Measurements from ENCODE around the gene TMCO2.

GRCh38 chr1:39955765-39956560 is 1.0 kb downstream of the MFSD2A start:
- PRO-cap, 2 experiments: no peak in any of the 2 experiments

DNA sequence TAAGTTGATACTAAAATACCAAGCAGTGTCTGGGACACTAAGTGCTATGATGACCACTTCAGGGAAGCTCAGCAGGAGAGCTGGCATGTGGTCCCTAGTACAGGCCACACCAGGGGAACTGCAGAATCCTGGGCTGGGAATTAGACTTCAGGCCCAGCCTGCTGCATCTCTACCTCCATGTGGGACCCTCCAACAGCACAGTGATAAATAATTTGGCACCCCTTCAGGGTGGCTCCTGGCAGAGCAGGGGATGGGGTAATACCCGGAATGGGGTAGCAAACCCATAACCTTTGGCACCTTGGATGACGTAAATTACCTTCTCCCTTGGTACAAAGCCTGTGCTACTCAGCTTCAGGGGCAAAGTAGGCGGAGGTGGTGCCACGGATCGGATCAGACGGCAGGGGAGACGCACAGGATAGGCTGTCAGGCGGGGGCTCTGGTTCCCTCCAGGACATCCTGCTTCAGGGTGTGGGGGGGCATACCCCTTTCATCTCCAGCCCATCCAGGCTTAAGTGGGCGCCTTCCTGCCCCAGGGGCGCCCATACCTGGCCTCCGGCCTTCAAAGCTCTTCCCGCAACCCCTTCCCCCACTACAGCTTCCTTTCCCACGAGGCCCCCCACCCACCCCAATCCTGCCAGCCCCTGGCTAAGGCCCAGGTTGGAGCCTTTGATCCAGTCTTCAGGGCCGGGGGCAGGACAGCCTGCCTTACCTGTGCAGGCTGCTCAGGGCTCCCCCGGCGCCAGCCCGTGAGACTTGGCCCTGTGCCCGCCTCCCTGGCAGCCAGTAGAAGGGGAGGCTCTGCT is 5.0 kb downstream of the MFSD2A start:
- PRO-cap, 2 experiments: no peak in any of the 2 experiments

- PRO-cap, 2 experiments: no peak in any of the 2 experiments
These were observed 27.0 kb downstream of the MFSD2A start for GRCh38 chr1:39981887-39982345.

- PRO-cap, 2 experiments: no peak in any of the 2 experiments
These were observed 19.4 kb downstream of the CAP1 start for GRCh38 chr1:40059907-40060405.

DNA sequence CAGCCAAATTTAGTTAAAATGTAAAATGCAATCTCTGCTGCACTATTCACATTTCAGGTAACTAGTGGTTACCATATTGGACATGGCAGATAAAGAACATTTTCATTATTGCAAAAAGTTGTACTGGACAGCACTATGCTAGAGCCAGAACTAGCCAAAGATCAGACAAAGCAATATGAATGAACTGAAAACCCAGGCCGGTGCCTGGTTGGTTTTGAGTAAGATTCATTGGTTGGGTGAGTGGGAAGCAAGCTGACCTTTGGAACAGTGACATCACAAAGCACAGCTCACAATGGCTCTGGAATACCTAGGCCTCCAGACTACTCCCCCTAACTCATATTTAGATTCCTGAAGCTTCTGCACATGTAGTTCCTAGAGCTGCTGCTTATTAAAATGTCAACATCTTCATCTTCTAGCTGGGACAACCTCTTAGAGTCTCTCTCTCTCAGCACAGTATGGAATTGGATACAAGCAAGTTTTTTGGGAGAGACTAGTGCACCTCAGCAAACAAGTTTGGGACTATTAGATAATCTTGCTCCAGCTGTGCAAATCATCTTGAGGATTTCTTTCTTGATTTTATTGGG is at the start of gene TMCO2:
Gene TMCO2 (plus strand): TSS at position 337 of the 584 bp plus-strand sequence.
- PRO-cap, 2 experiments: no peak in any of the 2 experiments

- PRO-cap, 2 experiments: no peak in any of the 2 experiments
These were observed 4.7 kb downstream of the COL9A2 start for GRCh38 chr1:40312332-40312863.

DNA sequence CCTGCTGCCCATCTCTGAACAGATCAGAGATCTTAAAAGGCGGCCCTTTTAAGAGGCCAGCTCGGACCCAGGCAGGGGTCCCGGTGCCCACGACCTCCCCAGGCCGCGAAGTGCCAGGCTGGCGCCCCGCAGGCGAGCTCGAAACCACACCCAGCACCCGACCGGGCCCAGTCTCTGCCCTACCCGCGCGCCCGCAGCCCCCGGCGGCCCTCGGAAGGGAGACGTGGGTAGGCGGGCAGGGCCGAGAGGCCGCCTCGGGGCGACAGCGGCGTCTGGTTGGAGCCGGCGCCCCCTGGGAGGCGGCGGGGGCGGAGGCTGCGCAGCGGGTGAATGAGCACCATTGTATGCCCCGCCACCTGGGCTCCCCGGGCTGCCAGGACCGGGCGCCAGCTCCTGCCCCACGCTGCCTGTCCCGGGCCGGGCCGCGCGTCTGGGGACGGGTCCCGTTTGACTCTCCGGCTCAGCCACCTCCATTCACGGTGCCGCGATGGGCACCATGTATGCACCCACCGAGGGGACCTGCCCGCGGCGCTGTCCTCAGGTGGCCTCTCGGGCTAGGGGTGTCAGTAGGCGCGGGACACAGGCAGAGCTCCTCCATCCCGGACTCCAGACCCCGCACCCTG is 507 bp downstream of the COL9A2 start:
- PRO-cap, 2 experiments: no peak in any of the 2 experiments

GRCh38 chr1:40338709-40339092 is 21.6 kb upstream of the COL9A2 start:
- PRO-cap, 2 experiments: no peak in any of the 2 experiments

DNA sequence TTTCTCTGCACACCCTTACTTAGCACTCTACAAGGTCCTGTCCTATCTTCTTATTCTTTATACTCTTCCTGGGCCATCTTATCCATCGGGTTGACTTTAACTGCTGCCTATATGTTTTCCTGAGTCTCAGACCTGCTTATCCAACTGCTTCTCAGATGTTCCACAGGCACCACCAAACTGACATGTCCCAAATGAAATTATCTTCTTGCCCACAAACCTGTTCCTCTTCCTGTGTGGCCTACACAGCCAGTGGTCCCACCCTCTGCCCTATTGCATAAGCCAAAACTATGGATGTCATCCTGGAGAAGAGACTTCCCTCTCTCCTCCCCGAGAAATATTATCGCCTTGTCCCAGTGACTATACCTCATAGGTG is 22.8 kb upstream of the COL9A2 start:
- PRO-cap, 2 experiments: no peak in any of the 2 experiments

DNA sequence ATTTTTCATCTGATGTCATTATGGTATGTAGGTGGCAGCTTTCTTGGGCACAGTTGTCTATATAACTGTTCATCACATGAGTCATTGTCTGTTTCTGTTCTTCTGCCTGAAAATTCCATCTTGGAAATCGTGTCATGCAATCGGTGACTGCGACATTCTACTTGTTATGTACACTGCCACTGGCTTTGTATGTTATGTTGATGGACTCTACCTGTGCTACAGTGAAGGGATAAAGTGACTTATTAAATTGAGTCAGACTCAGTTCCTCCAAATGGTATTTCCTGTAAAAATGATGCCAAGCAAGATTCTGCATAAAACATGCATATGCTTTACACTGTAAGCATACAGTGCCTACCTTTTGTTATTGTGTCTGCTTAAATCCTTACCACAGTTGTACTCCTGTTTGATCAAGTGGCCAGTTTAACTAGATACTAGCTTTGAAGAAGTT is 8.6 kb downstream of the SMAP2 start:
- PRO-cap, 2 experiments: no peak in any of the 2 experiments

- PRO-cap, 2 experiments: peak in 1 of 2 experiments; most common plus-strand start chr1:40388738 (in 1)
These were observed 14.7 kb downstream of the SMAP2 start for GRCh38 chr1:40387972-40388948.

- PRO-cap, 2 experiments: peak in 1 of 2 experiments; most common minus-strand start chr1:40394959 (in 1)
These were observed 21.1 kb downstream of the SMAP2 start for GRCh38 chr1:40394472-40395184.

DNA sequence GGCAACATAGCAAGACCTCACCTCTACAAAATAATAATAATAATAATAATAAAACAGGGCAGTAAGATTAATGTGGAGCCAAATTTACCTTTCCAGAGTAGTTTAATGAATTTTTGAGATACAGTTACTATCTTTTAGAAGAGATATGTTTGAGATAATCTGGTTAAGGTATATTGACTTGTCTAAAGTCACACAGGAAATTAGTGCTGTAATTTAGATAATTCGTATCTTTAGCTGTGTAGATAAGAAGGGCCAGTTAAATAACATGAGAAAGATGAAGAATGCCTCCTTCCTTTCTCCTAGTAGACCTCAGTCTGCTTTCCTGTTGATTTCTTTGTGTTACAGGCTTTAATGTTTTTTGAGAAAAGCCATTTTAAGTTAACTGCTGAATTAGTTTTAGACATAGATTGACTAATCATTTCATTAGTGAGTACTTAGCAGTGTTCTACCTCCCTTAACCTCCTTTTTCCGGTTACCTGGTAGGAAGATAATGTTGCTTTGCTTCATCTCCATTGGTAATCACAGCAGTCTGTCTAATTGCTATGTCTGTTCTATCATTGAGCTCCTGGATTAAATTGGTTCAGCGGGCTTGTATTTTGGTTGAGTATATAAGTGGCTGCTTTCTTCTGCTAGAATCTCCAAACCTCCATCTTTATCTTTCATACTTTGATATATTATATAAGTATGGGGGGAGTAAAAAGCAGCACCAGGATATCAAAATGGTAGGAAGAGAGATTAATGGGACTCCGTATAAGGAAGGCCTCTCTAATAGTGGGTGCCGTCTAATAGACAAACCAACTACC is 22.2 kb downstream of the SMAP2 start:
- PRO-cap, 2 experiments: no peak in any of the 2 experiments

DNA sequence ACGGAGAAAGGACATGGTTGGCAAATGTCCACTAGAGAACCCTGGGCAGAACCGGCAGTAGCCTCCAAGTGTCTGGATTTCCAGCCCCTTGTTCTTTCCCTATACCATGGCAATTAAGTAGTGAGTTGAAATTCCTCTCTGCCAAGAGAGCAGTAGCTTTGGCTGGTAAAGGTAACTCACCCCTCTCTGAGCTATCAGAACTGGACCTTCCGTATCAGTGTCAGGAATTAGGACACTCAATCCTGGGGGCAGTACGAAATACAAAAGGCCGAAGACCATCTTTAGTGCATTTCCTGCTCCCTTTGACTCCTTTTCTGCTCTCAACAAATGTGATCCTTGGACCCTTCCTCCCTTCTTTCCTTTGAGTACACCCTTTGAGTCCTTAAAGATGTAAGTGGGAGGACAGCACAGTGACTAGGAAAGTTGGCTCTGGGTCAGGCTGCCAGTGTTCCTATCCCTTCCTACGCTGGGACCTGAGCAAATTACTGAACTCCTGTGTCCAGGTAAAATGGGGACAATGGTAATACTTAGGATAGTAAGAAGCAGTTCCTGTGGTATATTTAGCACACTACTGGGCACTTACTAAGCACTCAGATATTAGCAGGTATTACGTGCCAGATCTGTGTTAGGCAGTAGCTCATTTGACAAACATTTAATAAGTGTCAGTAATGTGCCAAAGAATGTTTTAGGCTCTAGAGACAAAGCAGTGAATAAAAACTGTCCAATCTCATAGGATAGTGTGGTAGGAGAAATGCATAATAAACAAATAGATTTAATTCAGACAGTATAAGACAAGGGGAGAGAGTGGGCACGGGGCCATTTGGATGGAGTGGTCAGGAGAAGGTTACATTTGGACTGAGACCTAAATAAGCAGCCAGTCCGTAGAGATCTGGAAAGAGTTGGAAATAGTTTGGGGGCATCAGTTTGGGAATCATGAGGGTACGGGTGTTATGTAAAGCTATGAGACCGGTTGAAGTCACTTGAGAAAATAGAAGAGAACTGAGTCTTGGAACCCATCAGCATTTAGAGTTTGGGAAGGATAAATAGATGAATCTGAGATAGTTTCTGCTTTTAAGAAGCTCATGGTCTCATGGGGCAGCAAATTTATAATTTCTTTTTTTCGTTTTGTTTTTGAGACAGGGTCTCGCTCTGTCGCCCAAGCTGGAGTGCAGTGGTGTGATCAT is 26.3 kb upstream of the ZFP69B start:
- PRO-cap, 2 experiments: no peak in any of the 2 experiments

- PRO-cap, 2 experiments: no peak in any of the 2 experiments
These were observed 489 bp downstream of the ZFP69 start for GRCh38 chr1:40477532-40478026.

- PRO-cap, 2 experiments: no peak in any of the 2 experiments
These were observed 903 bp upstream of the NFYC start for GRCh38 chr1:40690593-40691008.

DNA sequence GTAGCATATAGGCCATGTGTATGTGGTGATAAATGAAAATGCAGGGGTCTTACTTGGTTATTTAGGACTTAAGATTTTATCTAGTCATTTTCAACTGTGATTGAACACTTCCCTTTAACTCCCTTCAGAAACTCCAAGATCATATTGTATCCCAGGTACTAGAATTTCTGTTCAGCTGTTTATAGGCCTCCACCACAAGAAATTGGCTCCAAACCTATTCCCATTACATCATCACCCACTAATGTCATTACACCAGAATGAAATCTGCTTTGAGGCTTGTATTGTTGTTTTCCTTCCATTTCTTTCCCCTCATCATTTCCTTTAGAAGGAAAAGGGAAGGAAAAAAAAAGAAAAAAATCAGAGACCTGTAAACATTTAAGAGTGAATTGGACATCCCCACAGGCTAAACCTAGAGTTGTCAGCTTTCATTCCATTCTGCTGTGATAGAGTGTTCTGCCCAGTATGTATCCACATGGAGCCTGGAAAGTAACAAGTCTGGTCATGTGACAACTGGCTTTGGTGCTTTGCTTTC is 44.5 kb downstream of the NFYC start:
- PRO-cap, 2 experiments: no peak in any of the 2 experiments

GRCh38 chr1:40797219-40798134 is 13.9 kb downstream of the KCNQ4 start:
- PRO-cap, 2 experiments: no peak in any of the 2 experiments

GRCh38 chr1:40877405-40878272 is 15.5 kb upstream of the CITED4 start:
- PRO-cap, 2 experiments: no peak in any of the 2 experiments

GRCh38 chr1:40939761-40940177 is 39.7 kb upstream of the CTPS1 start:
- PRO-cap, 2 experiments: no peak in any of the 2 experiments

All from psoas muscle (tissue), 2 donors.